Kidney (tissue), 2 donors: ENCODE measurements around the gene TUBE1.

- PRO-cap, result no peak
- RRBS, result no CpG with 5 or more reads among the region's 4 CpGs
Measured at GRCh38 chr6:110782521-110783445, 32.5 kb downstream of the CDK19 start.

DNA sequence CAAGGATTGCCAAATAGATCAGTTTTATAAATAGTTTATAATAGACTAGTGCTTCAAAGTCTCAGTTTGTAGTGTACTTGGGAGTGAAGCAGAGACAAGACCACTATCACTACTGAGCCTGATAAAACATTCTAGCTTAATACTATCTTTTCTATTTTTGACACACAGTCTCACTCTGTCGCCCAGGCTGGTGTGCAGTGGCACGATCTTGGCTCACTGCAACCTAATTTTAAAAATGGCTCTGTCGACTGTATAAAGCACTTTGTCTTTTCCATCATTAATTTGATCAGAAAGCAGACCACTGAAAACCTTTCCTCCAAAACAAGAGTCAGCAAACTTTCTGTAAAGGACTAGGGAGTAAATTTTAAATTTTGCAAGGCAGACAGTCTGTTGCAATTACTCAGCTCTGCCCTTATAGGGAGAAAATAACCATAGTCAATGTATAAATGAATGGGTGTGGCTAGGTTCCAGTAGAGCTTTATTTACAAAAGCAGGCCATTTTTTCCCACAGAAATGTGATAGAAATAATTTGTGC, 7.5 kb downstream of the AMD1 start:
- PRO-cap, result no peak
- RRBS, result no CpG with 5 or more reads among the region's 3 CpGs

- PRO-cap, result no peak
- RRBS, result no CpG with 5 or more reads among the region's 15 CpGs
Measured at GRCh38 chr6:111283463-111284621, 24.7 kb downstream of the MFSD4B start.

DNA sequence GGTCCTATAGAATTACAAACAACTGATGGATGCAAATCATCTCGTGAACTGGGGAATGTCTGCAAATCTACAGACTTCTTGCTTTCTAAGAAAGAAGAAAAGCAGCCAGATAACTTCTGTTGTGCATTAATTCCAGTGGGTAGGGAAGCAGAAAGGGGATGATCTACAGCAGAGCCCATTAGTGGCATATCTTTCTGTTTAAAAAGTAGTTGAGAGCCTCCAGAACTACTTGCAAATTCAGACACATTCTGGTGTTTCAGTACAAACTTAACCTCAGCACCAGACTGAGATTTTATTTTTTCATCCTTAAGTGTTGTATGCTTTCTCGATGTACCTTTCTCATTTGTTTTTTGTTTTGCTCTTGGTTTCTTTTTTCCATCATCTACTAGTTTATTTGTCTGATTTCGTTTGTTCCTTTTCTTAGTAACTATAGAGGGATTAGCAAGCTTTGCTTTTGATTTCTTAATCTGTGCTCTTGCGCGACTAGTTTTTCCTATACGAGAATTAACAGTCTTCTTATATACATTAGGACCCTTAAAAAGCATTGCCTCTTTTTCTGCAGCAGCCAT, 108.6 kb downstream of the REV3L start:
- PRO-cap, result no peak
- RRBS, result no CpG with 5 or more reads among the region's 6 CpGs

GRCh38 chr6:111412716-111413714, 70.0 kb downstream of the REV3L start:
- PRO-cap, result no peak
- RRBS, result no CpG with 5 or more reads among the region's 5 CpGs

DNA sequence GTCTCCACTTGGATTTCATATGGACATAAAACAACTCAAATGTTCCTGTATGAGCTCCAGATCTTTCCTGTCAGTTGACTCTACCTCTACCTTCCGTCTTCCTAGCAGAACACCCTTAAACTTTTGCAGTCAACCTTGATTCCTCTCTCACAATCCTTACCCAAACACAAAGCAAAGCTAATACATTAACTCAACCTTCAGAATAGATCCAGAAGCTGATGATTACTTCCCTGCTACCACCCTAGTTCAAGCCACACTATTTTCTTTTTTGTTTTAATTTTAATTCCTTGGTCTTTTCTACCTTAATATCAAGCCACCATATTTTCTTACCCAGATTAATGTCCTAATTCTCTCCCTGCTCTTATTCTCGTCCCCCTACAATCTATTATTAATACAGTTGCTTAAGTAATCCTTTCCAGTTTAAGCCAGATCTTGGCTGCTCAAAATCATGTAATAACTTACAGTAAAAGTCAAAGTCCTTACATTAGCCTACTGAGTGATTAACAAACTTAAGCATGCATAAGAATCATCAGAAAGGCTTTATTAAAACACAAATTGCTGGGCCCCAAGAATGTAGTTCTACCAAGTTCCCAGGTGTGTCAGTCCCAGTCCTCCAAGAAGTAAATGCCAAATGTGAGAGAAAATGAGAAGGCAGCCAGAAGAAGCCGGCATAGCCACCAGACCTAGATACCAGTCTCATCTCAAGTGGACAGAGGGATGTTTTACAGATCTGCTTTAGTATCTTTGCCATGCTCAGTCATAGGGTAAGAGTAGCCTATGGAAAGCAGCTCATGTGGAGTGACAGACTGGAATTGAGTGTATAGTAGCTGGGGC, 68.2 kb downstream of the REV3L start:
- PRO-cap, result no peak
- RRBS, result no CpG with 5 or more reads among the region's 3 CpGs

GRCh38 chr6:111415467-111416017, 67.5 kb downstream of the REV3L start:
- PRO-cap, result no peak
- RRBS, result no CpG with 5 or more reads among the region's 3 CpGs

GRCh38 chr6:111478072-111478537, 4.9 kb downstream of the REV3L start:
- PRO-cap, result no peak
- RRBS, result no CpG with 5 or more reads among the region's 3 CpGs

- PRO-cap, result no peak
- RRBS, result no CpG with 5 or more reads among the region's 5 CpGs
Measured at GRCh38 chr6:111528378-111529100, 45.5 kb upstream of the REV3L start.

GRCh38 chr6:111544126-111544510, 61.1 kb upstream of the REV3L start:
- PRO-cap, result no peak

DNA sequence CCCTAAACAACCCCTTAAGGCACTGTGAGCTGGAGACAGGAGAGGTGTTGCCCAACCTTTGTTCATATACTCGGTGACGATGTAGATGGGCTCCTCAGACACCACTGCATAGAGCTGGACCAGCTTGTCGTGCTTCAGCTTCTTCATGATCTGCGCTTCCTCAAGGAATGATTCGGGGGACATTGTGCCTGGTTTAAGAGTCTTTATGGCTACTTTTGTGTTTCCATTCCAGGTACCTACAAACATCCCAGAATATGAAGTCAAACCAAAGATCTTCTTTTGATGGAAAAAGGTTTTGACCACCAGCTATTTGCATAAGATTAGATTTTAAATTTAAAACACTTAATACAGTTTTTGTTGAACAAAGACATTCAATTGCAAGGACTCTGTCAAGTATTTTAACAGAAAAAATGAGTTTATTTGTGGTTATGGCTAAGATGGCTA, 90.6 kb upstream of the TRAF3IP2 start:
- PRO-cap, result no peak
- RRBS, result no CpG with 5 or more reads among the region's 5 CpGs

DNA sequence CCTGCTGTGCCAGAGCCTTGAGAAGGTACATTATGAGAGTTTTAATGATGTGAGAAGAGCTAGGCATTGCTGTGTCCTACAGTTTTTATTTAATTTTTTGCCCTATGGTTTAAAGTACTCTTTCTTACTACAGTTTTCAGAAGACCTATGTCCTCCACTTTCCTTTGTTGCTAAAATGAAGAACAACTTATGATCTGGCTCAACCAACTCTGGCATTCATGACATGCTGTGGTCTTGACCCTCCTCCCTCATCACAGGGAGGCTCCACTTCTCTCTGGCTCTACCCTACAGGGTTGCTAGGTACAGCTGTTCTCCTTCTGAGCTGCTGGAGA, 128.6 kb upstream of the TRAF3IP2 start:
- PRO-cap, result no peak

DNA sequence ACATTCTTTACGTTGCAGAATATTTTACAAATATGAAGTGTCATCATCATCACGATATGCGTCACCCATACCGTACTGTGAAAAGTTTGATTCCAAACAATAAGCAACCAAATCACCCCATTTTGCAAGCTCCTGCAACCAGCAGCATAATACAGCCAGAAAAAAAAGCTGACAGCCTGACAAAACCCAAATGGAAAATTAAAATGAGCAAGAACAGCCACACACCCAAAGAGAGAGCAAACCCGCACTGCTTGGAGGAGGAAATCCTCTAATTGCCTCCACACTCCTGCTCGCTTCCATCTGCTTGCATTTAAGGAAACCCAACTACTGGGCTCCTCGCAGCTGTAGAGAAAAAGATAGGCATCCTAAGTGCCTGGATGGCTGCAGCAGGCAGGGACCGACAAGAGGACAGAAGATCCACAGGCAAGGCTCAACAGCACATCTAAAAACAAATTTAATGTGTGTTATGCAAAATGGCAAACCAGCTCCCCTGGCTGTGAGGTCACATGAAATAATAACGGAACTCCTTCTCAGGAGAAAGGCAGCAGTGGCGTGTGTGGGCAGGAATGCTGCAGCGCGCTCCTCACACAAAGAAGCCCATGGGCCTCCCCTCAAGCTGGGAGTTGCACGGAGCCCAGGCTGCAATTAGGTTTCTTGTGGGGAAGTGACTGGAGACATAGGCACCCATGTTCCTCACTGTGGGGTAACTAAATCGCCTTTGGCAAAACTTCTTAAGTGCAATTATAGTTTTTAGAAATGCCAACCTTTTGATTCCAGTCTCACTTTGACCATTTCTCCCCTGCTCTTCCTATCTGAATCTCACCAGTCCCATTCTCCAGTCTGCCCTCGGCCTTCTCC, 113.0 kb downstream of the FYN start:
- PRO-cap, result no peak
- RRBS, result no CpG with 5 or more reads among the region's 15 CpGs

- PRO-cap, result no peak
- RRBS, result no CpG with 5 or more reads among the region's 6 CpGs
Measured at GRCh38 chr6:111767618-111768295, 105.5 kb downstream of the FYN start.

DNA sequence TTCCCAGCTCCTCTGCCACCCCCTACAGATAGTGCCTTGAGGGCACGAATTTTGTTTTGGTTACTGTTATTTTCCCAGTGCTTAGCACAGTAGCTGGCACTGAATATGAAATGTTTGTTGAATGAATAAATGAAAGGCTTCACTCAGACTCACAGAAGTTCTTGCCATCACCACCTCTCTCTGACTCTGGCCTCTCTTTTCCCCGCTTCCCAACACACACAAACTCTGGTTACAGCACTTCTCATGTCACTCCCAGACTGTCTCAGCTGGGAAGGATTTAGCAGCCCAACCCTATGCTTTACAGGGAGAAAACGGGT, 88.0 kb downstream of the FYN start:
- PRO-cap, result no peak
- RRBS, result no CpG with 5 or more reads among the region's 3 CpGs

DNA sequence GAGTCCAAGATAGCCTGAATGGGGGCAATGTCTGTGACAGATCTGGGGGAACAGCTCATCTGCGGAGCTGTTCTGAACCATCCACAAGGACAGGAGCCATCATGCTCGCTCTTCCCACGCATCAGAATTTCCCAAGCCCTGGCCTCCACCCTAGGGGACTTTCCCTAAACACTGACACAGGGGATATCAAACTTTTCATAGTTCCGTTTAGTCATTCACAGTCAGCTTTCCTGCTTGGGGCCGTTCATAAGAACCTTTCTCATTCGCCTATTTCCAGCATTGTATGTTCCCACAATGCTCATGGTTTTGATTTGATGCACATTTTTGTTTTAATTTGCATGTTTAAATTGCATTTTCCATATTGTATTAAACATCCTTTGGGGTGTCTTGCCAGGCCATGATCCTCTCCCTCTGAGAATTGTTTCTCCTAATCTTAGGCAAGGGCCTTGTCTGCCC, 37.5 kb upstream of the CCN6 start:
- PRO-cap, result no peak
- RRBS, result no CpG with 5 or more reads among the region's 6 CpGs

- PRO-cap, result no peak
- RRBS, result no CpG with 5 or more reads among the region's 13 CpGs
Measured at GRCh38 chr6:112037760-112038366, 16.0 kb upstream of the CCN6 start.

DNA sequence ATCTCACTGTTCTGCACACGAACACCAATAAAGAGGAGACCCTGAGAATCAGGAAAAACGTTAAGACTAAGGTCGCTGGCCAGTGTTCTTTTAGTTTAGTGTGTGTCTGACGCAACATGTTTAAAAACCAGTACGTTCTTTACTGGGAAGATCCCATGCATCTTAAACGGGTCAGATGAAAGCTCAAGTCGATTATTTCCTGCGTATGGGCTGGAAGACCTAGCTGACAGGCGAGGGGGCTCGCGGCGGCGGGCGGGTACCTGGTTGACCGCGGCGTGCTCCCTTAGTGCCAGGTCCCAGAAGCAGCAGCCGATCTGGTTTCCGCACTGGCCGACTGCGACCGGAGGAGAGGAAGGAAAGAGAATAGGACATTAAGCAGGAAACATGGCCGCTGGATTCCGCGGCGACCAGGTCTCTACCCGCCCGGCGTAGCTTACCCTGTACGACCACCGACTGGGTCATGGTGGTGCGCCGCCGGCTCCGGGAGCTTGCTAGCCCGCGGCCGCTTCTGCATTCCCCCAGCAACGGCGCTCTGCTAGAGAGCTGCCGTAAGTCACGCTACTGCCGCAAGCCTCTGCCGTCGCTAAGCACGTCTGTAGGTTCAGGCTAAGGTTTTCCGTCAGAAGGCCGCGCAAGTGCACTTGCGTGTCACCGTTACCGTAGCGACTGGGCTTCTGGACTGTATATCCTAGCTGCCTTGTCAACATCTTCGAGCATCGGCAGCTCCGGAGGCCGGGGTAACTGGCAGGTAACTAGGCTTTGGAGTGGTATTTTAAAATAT, at the start of gene TUBE1:
TUBE1 (minus strand) TSS at position 510 of the 781 bp plus-strand sequence.
- PRO-cap, result unidirectional peak, plus-strand start at position 93 of the sequence; bidirectional peak, plus-strand start outside the sequence, minus-strand start at position 526 of the sequence
- RRBS, result 1% methylated on average over 13 of the region's 57 CpGs

GRCh38 chr6:112250968-112252103, 3.0 kb downstream of the LAMA4 start:
- PRO-cap, result bidirectional peak, plus-strand start at chr6:112251382, minus-strand start at chr6:112251341
- RRBS, result no CpG with 5 or more reads among the region's 8 CpGs

DNA sequence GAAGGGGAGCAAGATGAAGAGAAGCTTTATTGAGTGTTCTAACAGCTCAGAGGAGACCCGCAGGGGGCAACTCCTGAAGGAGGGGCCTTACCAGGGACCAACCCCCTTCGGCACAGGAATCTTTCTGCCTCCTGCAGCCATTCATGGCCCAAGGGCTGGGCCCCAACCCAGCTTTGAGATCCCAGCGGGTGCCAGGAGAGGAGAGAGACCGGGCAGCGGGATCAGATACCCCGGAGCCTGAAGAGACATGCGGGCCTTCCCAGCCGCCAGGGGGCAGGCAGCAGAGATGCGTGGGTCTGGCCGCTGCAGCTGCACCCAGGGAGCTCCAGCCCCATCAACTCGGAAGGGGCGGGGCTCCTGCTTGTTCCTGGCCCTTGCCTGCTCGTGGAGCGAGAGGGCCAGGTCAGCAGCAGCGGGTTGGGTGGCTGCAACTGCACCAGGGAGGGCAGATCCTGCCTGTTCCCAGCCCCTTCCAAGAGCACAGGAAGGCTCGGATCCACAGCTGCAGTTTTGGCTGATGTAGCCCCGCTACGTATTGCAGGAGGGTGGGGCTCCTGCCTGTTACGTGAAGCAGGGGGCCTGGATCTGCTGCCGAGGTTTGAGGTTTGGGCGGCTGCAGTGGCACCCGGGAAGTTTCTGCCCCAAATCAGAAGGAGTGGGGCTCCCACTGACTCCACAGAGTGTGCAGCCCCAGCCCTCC, 532.8 kb downstream of the RFPL4B start:
- PRO-cap, result no peak
- RRBS, result 88% methylated on average over 1 of the region's 22 CpGs